Jurkat, Clone E6-1 (cell line): ENCODE measurements around a stretch of chr13.

DNA sequence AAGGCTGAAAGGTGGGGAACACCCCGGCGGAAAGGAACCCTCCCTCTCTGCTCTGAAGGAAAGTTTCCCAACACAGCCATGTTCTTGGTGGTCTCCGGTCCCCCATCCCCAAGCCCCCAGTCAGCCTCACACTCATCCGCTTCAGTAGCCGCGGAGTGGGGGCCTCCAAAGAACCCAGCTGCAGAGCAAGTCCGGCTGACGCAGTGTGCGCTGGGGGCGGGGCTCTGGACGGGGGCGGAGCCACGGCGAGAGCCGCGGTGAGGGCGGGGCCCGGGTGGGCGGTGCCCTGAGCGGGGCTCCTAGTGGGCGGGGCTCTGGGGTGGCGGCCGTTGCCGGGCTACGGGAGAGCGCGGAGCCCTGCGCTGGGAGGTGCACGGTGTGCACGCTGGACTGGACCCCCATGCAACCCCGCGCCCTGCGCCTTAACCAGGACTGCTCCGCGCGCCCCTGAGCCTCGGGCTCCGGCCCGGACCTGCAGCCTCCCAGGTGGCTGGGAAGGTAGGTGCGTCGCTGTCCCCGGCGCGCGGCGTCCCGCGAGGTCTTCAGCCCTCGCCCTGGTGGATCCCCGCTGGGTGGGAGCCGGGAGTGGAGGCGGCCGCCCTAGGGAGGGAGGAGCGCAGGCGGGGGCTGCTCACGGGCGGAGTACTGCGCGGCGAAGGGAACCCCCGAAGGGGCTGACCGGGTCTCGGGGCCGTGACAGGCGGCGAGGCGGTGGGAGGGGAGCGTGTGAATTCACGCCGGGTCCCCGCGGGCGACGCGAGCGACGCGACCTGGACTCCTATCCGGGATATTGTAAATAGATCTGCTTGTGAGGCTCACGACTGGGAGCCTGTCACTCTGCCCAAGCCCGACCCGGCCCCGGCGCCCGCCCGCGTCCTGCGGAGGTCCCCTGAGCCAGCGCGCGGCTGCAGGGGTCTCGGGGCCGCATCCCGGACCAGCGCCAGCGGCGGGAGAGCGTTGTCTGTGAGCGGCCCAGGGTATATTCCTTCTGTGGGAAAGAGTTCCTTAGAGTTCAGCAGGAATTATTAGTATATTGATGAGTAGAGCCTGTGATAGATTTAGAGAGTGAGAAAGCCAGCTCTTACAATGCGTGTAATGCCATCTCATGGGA lies 9.2 kb downstream of the TNFRSF19 start:
- RRBS: 14% methylated on average over 71 of the region's 100 CpGs

DNA sequence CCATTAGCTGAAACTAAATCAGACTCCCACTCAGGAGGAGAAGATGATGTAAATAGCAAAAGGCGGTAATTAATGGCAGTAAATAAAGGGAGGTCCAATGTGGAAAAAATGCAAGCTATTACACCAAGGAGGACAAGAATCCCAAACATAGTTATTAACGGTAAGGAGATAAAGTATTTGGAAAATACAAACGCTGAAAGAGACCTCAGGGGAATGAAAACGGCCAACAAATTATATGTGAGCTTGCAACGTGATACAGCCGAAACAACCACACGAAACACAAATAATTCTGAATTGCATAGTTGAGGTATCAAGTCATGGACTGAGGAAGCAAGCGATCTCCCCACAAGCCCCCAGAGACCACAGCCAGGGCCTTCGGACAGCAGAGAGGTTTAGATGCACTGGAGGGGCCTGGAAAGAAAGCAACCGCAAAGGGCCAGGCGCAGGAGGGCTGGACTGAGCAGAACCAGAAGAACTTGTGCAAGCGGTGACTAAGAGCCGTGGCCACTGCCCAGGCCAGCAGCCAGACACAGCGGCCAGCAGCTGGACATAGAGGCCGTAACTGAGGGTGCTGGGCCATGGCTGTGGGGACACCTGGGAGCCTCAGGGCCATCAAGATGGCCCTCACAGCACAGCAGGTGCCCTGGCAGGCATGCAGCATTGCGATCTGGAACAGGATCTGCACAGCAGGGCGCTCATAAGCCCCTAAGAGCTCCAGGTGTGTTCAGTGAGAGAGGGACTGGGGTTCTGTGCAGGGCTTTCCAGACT lies 131.4 kb downstream of the TNFRSF19 start:
- RRBS: no CpG with 5 or more reads among the region's 17 CpGs

GRCh38 chr13:23946095-23946325 lies 56.8 kb upstream of the MIPEP start:
- RRBS: no CpG with 5 or more reads among the region's 16 CpGs

DNA sequence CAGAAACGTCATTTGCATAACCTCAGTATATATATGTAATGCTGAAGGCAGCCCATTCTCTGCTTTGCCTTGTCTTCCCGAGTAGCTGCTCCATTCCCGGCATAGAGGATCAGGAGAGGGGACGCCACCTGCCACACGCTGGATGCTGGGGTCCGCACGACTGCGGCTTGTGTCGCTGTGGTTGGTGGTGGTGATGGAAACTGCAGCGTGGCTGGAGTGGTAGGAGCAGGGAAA lies 65.1 kb upstream of the MIPEP start:
- RRBS: no CpG with 5 or more reads among the region's 10 CpGs

DNA sequence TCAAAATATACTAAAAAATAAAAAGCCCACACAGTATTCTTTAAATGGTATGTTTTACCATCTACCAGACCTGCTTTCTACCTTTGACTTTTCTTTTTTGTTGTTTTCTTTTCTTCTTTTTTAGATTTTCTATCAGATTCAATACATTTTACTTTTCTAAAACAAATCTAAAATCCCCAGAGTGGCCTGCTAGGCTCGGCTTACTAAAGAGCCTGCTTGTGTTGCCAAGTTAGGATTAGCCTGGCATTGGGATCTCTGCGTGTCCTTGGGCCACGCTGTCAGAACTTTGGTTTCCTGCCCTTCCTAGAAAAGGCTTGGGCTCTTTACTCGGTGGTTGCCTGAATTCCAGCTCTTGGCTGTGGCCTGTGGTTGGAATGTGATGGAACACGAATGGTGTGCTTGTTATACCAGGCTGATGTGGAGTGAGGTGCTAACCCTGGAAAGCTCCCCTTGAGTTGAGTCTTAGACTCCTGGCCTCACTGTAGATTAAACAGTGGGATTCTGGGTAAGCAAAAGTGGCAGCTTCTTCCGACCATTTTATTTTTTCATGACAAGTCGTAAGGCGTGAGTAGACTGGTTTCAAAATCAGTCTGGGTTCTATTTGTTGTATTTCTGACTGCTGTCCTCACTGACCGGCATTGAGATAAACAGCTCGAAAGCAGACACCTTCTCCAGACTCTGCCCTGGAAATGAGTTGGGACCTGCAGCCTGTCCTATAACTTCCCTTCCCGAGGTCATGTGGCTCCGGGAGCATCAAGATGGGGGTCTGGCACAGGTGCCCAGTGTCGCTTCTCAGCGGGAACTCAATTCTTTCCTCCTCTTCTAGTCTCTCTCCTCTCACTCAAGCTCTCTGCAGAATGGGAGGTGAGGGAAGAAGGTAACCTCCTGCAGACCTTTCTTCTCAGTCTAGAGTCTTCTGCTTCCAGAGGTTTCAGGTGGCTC lies 8.6 kb downstream of the SPATA13 start:
- RRBS: no CpG with 5 or more reads among the region's 14 CpGs

DNA sequence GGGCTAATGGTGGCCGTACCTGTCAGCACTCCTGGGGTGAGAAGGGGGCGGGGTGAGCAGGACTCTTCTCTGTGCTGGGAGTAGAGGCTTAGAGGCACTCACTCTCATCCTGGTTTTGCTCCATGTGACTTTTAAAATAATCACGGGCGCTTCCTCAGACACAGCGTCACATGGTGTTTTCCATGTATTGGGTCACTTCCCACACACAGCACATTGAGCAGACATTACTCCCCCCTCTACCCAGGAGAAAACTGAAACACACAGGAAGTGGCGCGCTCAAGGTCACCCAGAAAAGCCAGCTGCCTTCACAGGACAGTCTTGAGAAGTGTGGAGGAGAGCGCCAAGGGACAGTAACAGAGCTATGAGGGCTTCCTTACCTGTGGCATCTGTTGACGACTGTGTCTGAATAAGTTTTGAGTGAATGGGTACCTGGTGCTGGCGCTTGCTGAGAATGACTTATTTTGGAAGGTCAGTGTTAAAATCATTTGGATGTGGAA lies 23.3 kb downstream of the SPATA13 start:
- RRBS: no CpG with 5 or more reads among the region's 10 CpGs

- RRBS: no CpG with 5 or more reads among the region's 8 CpGs
Observed at GRCh38 chr13:24193167-24193563, 32.6 kb downstream of the SPATA13 start.

DNA sequence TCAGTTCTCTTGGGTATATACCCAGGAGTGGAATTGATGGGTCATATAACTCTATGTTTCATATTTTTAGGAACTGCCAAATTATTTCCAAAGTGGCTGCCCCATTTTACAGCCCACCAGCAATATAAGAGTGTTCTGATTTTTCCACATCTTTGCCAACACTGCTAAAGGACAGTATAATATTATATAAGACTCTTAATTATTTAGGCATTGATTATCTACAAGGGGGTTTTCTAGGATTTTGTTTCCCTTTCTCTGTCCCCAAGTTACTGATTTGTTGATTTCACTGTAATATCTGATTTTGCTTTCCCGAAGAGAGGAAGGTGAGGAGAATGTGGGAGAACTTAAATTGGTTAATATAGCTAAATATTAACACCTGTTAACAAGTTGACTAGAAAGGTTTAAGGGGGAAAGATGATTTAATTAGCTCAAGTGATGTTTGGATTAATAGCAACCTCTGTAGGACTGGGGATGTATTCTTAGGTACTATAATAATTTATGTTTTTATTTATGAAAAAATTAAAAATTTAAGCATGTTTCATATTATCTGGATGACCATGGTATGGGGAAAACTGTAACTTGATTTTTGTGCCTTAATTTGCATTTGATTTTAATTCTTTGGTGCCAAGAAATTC lies 35.0 kb downstream of the SPATA13 start:
- RRBS: no CpG with 5 or more reads among the region's 1 CpG

DNA sequence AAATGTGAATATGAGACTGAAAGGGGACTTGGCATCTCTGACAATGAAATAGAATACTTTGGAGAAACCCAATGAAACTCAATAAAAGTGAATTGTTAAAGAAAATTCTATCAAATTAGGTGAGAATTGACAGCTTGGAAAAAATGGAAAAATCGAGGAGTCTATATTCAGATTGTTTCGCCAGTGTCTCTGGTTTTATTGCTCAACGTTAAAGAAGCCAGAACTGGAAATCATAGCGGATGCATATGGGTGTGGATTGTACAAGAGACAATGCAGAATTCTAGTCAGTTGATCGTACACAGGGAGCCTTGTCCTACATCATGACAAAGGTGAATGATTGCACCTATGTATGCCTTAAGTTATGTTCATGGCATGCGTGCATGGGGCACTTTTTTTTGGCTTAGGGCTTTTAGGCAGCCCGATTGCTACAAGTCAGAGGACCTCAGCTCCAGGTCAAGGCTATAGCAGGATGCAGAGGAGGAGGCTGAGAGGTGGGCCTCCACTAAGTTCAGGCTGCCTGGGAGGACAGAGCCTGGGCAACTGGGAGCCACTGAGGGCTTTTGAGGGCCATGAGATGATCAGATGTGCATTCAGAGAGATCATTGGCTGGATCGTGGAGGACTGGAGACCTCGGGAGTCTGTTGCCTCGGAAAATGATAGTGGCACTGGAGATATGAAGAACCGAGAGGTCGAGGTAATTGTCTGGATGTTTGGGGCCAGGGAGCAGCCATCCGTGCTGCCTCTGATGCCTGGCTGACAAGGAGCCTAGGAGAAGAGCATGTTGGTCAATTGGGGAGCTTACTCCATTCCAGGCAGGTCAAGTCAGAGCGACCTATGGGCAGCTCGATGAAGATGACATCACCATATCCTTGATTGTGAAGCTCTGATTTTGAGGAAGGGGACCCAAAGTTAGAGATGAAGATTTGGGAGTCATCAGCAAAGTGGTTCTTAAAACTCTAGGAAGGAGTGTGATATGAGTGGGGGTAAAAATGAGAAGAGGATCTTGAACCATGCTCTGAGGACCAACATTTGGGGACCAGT lies 48.5 kb upstream of the C1QTNF9 start:
- RRBS: no CpG with 5 or more reads among the region's 15 CpGs

DNA sequence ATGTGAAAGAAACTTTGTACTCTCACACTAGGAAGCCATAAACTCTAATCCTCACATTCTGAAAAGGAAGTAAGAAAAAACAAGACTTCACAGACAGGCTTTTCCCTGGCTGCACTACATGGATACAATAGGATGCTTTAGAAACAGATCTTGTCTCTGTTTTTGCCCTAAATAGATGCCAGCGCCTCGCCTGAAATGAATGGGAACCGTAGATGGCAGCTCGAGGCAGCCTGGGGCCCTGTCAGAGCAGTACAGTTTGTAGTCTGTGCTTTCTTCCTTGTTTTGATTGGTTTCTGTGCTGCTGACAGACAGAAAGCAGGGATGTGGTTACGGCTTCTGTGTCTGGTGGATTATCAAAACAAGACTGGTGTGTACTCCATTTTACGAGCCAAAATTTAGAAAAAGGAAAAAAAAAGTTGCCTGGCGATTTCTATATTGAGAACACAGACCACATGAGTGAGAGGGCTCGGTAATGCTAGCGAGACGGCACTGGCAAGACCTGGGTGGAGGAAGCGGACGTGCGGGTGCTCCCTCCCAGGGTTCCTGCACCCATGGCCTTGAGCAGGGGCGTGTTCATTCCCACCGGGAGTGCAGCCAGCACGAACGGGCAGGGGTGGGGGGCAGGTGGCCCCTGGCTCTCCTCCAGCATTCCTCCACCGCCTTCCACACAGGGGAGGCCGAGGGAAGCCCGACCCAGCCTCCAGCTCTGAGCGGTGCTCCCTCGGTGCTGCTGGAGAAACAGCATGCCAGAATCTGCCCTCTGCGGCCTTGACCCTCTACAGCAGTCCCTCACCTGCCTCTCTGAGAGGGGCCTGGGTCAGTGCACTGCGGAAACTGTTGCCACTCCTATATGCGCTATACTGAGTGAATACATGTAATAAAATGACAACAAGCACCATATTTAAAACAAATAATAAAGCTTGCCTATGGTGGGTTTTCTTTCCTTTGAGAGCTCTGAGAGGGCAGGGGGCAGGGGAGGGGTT lies 37.5 kb upstream of the C1QTNF9 start:
- RRBS: no CpG with 5 or more reads among the region's 25 CpGs

DNA sequence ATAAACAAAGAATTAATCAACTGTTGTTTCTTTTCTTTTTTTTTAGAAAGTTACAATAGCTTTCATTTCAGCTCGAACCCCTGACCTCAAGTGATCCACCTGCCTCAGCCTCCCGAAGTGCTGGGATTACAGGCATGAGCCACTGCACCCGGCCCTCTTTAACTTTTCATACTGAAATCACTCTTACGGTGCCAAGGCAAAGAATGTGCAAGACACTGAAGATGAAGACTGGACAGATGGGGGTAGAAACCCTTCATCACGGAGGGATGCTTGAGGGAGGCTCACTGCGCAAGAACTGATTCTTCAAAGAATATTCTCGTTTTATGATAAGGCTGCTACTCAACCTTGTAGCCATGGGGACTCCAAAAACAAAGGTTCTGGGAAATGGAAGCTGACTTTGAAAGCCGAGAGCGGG lies 43.1 kb downstream of the PARP4 start:
- RRBS: no CpG with 5 or more reads among the region's 9 CpGs

DNA sequence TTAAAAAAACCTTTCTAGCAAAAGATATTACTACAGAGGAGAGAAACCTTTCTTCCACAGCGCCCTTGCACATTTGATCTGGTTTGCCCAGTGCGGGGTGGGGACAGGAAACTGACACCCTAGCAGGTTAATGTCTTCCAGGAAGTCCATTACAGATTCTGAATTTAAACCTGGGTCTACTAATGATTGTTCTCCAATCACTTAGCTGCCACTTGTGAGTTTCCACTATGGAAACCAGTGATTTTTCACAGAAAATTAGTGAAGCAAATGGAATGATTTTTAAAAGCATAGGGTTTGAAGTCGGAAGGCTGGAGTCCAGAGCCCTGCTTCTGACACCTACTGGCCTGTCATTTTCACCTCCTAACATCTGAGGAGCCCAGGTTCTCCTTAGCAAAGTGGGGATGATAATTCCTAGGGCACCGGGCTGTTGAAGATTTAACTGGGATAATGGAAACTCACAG lies 53.6 kb upstream of the ATP12A start:
- RRBS: no CpG with 5 or more reads among the region's 4 CpGs

DNA sequence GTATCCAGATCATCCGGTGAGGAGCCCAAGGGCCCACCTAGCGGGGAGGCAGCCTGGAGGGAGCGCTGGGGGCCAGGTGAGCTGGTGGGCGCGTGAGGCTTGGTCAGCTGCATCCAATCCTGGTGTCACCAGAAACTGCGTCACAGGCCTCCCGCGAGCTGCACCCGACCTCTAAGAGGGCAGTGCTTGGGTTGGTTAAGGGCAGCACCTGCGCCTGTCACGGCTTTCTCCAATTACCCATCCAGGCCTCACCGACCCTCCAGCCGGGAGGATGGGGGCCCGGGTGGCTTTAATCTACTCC lies 299 bp downstream of the RNF17 start:
- RRBS: no CpG with 5 or more reads among the region's 14 CpGs

- RRBS: 3% methylated on average over 19 of the region's 72 CpGs
Observed at GRCh38 chr13:25171199-25171874, 751 bp downstream of the AMER2 start.

DNA sequence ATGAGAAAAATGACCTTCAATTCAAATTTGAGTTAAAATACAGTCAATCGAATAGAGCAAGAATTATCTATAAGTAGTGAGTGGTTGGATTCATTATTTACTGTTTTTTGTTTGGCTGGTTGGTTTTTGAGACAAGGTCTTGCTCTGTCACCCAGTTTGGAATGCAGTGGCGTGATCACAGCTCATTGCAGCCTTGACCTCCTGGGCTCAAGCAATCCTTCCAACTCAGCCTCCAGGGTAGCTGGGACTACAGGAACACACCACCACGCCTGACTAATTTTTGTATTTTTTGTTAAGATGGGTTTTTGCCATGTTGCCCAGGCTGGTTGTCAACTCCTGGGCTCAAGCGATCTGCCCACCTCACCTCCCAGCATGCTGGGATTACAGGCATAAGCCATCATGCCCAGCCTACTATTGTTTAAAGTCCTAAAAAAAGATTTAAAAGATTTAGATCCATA lies 25.0 kb downstream of the MTMR6 start:
- RRBS: no CpG with 5 or more reads among the region's 4 CpGs

DNA sequence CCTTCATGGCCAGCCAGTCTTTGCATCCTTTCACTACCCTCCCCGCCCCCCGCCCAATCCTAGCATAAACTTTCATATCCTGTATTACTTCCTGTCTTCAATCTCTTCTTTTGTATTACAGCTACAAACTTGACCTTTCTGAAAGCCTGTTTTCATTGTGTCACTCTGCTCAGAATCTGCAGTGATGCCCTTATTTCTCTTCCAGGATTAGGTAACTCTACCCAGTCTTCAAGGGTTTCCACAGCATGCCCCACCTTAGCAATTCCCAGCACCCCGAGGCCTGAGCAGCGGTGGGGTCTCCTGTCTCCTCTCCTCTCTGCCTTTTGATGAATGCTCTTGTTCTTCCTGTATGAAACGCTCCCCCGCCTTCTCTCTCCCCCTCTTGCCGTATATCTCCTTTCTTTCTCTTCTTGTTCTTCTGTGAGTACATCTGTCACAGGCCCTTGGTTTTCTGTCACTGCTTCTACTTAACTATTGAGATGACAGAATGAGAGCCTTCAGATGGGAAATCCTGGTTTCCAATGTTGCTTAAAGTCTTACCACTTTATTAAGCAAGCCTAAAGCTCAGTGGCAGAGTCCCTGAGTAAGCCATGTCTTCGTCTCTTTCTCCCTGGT lies 145.5 kb downstream of the SHISA2 start:
- RRBS: no CpG with 5 or more reads among the region's 8 CpGs

GRCh38 chr13:26025257-26025614 lies 26.6 kb downstream of the SHISA2 start:
- RRBS: no CpG with 5 or more reads among the region's 12 CpGs

- RRBS: no CpG with 5 or more reads among the region's 4 CpGs
Observed at GRCh38 chr13:26460611-26460901, 96.9 kb upstream of the WASF3 start.

DNA sequence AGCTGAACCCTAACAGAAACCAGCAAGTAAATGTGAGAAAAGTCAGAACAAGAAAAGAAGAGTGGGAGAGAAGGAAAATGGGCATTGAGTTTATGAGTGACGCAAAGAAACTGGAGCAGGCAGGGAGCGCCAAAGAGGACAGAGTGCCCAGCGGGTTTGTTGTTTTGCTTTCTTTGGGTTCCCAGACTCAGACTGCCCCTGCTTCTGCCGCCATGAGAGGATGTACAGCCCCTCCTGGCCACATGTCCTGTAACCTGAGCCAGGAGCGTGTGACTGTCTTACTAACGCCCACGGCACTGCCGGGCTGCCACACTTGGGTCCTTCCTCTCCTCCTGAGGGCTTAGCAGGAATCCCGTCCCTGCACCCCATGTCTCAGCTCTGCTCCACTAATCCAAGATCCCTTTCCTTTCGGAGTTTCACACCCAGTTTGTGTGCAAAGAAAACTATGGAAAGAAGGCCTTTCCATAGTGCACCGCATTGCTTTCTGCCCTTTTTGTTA lies 80.5 kb downstream of the GPR12 start:
- RRBS: no CpG with 5 or more reads among the region's 11 CpGs

DNA sequence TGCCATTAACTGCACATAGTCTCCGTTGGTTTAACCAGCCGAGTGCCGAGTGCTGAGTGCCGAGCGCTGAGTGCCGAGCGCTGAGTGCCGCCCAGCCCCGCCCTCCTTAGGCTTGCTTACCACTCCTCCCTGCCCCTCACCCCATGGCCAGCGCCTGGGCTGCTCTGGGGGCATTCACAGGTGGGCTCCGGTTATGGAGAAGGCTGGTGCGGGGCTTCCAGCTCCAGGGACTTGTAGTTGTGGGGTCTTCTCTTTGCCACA lies 164.7 kb downstream of the USP12 start:
- RRBS: no CpG with 5 or more reads among the region's 12 CpGs